ENCODE measurements around a stretch of chr6.

- RRBS, result no CpG with 5 or more reads among the region's 5 CpGs
Observed at GRCh38 chr6:118317548-118318283, 230.4 kb upstream of the PLN start.

- RRBS, result no CpG with 5 or more reads among the region's 3 CpGs
Observed at GRCh38 chr6:118372132-118373085, 175.7 kb upstream of the PLN start.

GRCh38 chr6:118652294-118652717 is 915 bp upstream of the CEP85L start:
- RRBS, result no CpG with 5 or more reads among the region's 12 CpGs

DNA sequence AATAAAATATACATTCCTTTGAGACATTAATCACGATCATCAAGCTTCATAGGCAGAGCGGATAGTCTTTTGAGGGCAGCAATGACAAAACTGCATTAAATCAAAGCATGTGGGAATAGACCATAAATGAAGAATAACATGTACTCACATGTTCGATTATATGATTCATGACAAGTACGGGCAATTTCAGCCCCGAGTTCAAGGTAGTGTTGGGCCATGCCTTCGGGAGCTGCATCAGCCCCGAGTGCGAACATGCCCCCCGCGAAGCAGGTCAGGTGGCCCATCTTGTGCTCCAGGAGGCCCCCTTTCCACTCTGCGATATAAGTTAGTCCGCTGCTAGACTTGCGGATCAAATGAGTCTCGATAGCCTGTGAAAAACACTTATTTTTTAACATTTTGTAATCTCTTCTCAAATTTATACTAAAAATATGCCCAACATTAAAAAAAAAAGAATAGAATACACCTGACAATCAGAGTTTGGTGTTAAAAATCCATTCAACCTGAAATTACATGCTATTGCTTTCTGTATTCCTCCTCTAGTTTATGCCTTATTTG is 111.1 kb upstream of the FAM184A start:
- RRBS, result no CpG with 5 or more reads among the region's 14 CpGs

DNA sequence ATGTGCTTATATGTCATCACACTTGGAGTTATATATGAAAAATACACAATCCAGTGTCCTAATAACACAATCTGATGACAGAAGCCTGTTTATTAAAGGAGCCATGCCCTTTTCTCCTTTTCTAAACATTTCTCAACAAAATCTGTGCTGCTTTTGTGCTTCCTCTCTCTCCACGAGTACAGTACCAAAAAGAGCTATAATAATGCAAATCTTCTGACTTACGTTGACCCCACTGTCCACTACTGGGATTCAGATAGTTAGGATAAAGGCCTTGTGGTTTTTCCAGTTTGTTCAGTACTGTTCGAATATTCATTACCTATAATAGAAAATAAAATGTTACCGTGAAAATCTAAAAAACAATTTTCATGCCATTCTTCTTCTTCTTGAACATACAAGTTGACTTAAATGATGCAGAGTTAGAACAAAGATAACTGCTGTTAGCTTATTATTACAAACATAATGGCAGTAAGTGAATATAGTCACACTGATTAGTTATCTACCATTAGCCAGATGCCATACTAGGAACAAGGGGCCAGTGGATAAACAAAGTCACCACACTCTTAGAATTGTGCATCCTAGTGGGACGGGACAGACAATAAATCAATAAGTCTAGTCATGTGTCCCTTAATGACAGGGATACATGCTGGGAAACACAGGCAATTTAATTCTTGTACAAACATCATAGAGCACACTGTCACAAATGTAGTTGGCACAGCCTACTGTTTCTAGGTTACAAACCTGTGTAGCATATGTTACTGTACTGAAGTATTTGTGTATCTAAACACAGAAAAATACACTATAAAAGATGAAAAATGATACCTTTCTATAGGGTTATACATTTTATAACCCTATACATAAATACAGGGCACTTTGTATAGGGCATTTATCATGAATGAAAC is 122.8 kb upstream of the FAM184A start:
- RRBS, result no CpG with 5 or more reads among the region's 5 CpGs

DNA sequence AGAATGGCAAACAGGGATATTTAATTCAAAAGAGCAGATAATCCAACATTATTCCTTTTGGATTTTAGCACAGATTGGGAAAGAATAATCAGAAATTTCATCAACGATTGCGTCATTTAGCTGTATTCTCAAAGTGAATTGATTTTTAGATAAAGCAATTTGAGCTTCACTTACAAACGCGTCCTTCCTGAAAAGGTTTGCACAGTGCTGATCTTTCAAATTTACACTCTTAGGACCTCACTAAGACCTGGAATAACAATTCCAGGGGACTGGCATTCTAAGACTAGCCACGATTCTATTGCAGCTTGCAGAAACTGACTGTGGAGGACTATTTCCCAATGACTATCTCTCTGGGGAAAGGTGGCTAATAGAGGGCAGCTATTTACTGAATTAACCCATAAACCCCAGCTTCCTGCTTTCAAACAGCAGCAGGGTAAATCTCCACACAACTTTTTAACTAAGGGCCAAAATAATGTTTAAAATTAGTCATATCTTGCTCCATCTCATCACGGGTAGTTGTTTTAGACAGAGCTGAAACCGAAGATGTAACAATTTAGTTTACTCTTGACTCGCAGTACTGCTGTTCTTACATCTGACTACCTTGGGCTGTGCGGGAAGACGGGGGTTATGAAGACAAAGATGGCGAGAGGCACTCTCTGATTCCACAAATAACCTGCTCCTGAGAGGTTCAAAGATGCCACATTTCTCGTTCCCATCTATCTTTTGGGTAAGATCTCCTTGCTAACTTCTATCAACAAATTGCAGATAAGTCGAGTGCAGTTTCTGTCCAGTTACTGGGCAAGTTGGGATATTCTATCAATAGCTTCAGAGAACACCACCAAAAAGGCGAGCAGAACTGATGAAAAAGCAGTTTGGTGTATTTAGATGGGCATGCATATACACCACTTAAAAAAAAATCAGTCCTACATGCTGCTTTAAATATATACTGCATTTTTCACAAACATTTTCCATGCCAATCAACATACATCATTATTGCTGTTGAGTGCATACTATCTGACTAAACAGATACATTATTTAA is 131.4 kb upstream of the FAM184A start:
- RRBS, result no CpG with 5 or more reads among the region's 14 CpGs

DNA sequence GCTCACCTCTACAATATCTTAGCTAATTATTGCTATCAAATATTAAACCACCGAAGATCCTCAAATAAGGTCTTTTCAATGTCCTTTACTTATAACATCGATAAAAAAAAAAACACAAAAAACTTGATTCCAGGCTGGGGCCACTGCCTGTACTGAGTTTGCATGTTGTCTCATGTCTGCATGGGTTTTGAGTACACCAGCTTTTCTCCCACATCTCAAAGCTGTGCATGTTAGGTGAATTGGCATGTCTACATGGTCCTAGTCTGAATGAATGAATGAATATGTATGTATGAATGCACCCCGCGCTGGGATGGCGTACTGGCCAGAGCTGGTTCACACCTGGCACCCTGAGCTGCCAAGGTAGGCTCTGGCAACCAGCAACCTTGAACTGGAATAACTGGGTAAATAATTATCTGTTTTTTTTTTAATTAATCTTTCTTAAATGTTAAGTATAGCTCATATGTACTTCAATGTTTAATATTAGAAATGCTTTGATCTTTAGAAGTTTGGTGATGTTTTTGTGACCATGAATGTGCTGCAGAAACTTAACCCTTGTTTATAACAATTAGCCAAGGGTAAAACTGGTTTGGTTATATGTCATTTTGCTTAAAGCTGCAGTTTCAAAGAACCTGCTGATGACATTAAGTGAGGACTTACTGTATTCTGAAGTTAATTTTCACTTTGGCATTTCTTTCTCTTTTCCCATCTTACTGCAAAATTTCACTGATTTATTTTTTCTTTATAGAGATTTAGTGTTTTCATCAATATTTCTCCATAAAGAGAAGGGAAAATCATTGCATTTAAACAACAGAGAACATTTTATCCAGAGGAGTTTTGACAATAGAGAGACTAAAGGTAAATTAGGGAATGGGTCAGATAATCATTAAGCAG is 130.9 kb downstream of the MAN1A1 start:
- RRBS, result no CpG with 5 or more reads among the region's 5 CpGs

GRCh38 chr6:119329776-119330433 is 19.7 kb downstream of the MAN1A1 start:
- RRBS, result no CpG with 5 or more reads among the region's 2 CpGs

- RRBS, result 1% methylated on average over 21 of the region's 81 CpGs
Observed at GRCh38 chr6:119348244-119349145, 1.1 kb downstream of the MAN1A1 start.

DNA sequence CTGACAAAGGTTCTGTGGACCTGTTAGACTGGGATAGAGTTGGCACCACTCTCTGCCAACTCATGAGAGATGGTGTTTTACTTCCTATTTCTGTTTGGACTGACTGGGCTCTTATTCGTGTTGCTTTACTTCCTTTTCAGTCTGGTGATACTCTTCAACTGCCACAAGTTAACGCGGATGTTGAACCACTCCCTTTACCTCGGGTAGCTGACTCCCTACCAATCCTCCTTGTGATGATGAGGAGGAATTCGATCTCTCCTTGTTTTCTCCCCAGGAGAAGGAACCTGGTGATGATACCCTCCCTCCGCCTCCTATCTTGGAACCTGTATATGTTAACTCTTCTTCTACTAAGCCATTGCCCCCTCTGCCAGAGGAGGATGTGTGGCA is 291.0 kb downstream of the TBC1D32 start:
- RRBS, result no CpG with 5 or more reads among the region's 6 CpGs

DNA sequence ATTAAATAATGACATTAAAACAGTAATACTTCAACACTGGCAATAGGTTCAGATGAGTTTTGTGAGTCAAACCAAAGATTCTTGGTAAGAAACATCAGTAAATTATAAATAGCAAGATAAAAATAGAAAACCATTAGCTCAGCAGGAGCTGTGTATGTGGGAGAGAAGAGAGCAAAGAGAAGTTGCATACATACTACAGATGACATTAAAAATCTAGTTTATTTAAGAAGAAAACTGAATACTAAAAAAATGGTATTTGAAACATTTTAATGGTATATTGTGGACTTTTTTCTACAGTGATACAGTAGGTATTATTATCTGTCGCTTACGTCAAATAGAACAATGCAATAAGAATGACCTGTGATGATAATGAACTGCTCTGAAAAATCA is 149.2 kb downstream of the GJA1 start:
- RRBS, result no CpG with 5 or more reads among the region's 2 CpGs

- RRBS, result no CpG with 5 or more reads among the region's 4 CpGs
Observed at GRCh38 chr6:121767119-121767852, 331.8 kb downstream of the GJA1 start.

- RRBS, result no CpG with 5 or more reads among the region's 3 CpGs
Observed at GRCh38 chr6:122568845-122569208, 41.4 kb upstream of the PKIB start.

GRCh38 chr6:123441784-123442239 is 194.9 kb downstream of the TRDN start:
- RRBS, result no CpG with 5 or more reads among the region's 3 CpGs

DNA sequence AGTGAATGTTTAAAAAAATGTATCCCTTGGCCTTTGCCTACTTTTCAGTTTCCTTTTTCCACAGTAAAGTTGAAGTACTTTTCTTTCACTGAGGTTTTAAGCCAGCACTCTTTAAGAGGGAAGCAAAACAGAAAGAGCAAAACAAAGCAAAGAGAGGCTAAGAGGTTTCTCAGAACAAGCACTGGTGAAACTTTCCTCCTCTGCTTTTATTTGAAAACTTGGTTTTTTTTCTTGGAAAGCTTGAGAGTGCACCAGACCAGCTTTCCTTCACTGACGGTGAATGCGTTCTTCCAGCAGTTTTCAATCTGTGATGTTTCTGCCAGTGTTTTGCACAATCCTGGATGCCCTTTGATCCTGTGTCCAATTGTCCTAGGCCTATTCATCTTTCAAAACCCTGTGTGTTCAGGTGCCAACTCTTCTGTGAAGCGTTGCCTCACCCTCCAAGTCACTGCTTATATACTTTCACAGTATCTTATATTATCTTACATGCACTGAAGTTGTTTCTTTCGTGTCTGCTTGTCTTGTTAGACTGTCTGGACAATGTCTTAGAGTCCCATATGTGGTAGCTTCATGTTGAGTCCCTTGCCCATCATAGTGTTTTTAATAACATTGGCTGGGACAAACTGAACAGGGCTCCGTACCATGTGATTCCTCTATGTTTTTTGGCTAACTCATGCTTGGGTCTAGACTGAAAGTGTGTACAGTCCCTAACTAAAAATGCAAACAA is 1.8 kb downstream of the RNF217 start:
- RRBS, result no CpG with 5 or more reads among the region's 5 CpGs

DNA sequence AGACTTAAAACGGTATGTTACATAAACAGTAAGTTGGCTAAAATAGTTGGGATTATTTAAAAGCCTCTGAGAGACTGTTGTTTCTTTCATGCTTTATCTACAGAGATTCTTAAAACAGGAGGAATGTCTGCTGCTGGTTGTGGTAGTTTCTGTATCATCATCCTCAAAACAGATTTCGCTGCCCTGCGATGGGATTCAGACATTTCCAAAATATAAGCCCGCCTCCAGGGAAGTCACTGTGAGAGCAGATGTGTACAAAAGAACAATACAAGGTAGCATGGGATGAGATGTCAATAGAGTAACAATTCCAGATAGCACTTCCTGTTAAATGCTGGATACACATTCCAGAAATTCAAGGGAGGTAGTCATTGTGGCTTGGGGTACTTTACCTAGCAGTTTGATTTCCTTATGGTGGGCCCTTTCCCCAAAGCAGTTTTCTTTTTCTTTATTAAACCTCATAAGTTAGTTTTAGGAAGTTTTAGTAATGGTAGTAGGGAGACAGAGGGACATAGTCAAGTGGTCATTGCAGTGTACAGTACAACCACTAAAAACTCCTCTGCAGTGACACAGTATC is 2.5 kb downstream of the RNF217 start:
- RRBS, result no CpG with 5 or more reads among the region's 4 CpGs

DNA sequence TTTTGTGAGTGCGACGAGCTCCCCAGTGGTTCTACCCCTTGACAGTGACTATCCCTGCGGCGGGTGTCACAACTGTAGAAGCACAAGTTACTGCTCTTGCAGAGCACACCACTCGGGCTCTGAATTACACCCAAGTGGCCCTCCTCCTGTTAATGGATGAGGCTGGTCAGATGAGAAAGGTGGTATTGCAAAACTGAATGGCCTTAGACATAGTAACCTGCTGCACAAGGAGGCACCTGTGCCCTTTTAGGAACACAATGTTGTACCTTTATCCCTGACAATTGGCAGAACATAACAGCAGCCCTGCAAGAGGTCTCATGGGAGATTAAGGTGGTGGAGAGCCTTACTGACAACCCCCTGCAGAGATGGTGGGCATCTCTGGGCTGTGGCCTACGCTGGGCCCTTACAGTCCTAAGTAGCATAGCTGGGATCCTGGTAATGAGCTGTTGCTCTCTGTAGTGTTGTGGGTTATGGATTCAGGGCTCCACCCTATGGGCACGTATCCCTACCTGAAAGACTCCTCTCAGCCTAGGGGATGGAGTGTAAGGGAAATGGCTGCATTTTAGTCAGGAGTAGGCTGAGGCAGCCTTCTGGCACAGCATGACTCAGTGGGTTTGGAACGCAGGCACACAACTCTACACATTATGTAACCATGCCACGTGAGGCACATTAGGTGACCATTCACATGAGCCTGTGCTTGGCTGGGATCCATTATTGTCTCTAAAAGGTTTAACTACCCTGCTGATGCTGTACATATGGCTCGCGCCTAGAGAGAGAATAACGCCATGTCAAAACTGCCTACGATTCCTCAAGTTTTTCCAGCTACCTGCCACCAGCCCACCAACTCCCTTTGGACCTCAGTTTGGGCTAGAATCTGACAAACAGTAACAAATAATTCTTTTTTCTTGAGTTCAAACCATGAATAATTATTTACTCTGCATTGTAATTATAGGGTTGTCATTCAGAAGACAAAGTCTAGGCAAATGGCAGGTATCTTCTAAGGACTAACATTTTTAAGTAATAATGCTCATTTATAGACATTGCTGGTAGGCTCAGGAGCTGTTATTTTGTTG is 27.9 kb downstream of the HDDC2 start:
- RRBS, result no CpG with 5 or more reads among the region's 13 CpGs

DNA sequence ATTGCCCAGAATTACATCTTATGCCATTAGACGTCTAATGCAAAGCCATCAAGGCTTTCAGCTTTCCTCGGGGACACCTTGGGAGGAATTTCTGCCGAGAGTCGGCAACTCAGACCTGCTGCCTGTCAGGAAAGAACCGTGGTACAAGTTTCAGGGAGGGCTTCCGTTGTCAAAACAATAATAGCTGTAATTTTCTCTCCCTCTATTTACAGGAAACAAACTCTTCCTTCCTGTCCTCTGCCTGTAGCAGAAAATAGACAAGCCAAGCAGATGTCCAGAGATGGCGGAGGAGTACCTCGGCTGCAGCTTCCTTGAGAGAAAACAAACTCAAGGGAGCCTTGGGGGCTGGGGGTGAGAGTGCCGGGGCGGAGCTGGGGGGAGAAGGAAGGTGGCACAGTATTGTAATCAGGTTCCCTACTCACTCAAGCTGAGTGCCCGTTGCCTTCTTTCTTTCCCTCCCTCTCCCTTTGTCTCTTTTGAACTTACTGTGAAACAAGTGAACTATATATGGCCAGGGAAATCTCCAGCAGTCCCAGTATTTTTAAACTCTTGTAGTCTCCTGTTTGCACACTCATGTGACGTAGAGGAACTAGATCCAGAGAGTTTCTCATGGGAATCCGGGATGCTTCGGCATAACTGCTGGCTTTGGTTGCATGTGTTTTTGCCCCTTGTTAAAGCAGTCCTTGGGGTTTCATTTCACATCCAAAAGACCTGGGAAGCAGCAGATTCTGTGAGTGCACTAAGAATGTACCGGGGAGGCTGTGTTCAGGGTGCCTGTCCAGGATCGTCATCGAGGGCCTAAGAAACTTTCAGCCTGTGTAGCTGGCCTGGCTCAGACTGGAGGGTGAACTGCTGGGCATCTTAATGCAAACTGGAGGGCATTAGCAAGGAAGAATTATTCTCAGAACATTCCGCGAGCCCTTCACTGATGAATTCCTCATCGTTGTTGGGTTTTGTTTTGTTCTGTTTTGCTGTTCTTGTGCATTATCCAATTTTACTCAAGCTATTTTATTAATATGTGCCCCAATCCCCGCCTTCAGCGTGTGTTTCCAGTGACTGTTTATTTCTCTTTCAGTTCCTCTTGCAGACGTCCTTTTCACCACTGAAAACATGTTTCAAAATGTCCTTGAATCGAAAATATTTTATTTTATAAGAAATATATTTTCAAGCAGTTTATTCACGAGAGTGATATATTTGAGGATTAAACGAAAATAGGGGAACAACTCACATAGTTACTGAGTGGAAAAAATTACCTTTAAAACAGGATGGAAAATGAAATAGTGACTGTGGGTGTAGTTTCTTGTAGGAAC is 44.7 kb upstream of the HDDC2 start:
- RRBS, result 0% methylated on average over 2 of the region's 26 CpGs

- RRBS, result 4% methylated on average over 7 of the region's 62 CpGs
Observed at GRCh38 chr6:125362911-125364351, 61.7 kb upstream of the HDDC2 start.

DNA sequence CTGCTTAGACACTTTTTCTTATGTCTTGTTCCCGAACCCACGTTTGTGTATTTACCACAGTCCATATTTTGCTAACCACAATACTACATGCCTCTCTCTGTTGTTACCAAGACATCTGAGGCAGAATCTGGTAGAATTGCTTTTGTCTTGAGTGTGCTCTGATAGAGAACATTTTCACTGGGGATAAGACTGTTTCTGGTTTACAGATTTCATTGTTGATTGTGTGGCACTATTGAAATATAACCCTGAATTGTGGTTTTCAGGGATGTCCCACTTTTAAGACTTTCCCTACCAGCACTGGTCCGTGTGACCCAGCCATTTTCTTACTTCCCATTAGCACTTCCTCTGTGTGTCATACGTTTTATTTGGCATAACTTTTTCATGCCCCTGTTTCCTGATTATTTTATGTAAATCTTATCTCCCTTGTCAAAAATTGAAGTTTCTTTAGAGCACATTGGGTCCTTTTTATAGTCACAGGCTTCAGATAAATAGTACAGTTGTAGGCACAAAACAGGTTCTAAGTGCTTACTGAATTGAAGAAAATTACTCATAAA is 12.2 kb downstream of the NCOA7 start:
- RRBS, result no CpG with 5 or more reads among the region's 4 CpGs